ENCODE measurements around a stretch of chr10.

GRCh38 chr10:75712164-75712570, 280.7 kb downstream of the LRMDA start:
- CAGE, long polyA plus RNA, result no peak
- RRBS, result 58% methylated on average over 2 of the region's 18 CpGs

- CAGE, long polyA plus RNA, result no peak
- RRBS, result no CpG with 5 or more reads among the region's 10 CpGs
These were observed 304.0 kb downstream of the LRMDA start for GRCh38 chr10:75735254-75736090.

GRCh38 chr10:75817527-75818087, 386.2 kb downstream of the LRMDA start:
- CAGE, long polyA plus RNA, result no peak
- RRBS, result no CpG with 5 or more reads among the region's 3 CpGs

DNA sequence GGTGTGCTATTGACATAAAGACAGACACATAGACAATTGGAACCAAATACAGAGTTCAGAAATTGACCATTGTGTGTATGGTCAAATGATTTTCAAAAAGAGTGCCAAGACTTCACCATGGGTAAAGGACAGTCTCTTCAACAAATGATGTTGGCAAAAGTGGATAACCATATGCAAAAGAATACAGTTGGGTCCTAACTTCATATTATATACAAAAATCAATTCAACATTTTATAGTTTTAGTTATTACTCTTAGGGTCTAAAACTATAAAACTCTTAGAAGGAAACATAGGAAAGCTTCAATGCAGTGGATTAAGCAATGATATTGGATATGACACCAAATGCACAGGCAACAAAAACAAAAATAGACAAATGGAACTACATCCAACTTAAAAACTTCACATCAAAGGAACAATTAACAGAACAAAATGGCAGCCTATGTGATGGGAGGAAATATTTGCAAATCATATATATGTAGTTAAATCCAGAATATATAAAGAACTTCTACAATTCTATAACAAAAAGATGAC, 415.8 kb downstream of the LRMDA start:
- CAGE, long polyA plus RNA, result no peak

DNA sequence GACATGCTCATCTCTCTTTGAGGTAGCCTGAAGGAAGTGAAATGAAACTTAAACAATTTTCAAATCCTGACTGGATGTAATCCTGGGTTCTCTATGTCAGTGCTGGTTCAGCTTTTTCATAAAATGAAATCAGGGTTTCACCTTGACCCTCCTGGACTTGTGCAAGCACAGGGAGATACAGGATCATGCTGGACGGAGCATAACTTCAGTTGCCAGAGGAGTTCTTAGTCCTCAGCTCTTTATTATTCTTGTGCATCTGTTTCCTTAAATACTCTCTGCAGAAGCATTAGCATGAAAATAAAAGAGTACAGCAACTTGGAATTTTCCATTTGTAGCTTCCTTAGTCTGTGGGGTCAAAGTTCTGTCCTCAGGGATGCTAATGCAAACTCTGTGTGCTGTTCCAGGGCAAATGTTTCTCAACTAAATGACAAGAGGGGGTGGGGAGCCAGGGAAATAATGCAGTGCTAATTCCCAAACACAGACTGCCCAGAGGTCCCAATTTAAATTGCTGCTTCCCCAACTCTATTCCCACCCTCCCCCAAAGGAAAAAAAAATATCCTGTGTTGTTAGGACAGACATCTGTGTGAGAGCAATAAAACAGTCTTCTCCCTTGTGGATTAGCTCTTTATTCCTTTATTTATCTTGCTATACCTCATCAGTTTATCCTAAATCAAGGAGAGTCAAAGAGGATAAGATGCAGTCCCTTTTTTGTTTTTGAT, 904.9 kb downstream of the LRMDA start:
- CAGE, long polyA plus RNA, result no peak
- RRBS, result no CpG with 5 or more reads among the region's 1 CpG

GRCh38 chr10:76382398-76383008, 951.1 kb downstream of the LRMDA start:
- CAGE, long polyA plus RNA, result no peak
- RRBS, result no CpG with 5 or more reads among the region's 3 CpGs

- CAGE, long polyA plus RNA, result no peak
- RRBS, result no CpG with 5 or more reads among the region's 11 CpGs
These were observed 1012.9 kb downstream of the LRMDA start for GRCh38 chr10:76443970-76445043.

- CAGE, long polyA plus RNA, result no peak
- RRBS, result no CpG with 5 or more reads among the region's 14 CpGs
These were observed 858.3 kb downstream of the KCNMA1 start for GRCh38 chr10:76778957-76780099.

DNA sequence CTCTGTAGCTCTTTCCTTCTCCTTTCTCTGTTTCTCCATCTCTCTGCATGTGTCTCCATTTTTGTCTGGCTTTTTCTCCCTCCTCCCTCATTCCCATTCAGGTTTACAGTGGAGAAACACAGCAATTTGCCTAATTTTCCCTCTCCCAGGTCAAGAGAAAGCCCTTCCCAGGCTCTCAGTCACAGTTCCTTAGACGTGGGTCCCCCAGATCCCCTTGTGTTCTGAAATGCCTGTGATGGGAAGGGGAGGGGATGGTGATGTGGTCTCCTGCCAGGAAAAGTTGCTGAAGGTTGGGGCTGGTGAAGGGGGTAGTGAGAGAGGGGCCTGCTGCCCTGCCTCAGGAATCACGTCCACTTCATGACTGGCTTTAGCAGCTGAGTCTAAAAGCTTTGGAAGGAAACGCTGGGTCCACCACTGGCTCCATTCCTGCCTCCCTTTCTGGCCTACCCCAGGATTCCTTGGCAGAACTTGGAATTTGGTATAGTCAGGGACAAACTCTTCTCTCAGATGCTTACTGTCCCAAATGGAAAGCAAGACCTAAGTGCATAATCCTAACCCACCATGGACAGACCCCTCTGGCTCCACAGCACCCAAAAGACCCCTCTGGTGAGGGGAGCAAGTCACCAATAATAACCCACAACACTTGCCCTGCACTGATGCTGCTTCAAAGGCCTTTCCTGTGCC, 296.1 kb downstream of the KCNMA1 start:
- CAGE, long polyA plus RNA, result no peak
- RRBS, result no CpG with 5 or more reads among the region's 3 CpGs

- CAGE, long polyA plus RNA, result no peak
- RRBS, result no CpG with 5 or more reads among the region's 5 CpGs
These were observed 240.6 kb downstream of the KCNMA1 start for GRCh38 chr10:77396963-77397369.

GRCh38 chr10:77405586-77405987, 232.0 kb downstream of the KCNMA1 start:
- CAGE, long polyA plus RNA, result no peak
- RRBS, result no CpG with 5 or more reads among the region's 4 CpGs

DNA sequence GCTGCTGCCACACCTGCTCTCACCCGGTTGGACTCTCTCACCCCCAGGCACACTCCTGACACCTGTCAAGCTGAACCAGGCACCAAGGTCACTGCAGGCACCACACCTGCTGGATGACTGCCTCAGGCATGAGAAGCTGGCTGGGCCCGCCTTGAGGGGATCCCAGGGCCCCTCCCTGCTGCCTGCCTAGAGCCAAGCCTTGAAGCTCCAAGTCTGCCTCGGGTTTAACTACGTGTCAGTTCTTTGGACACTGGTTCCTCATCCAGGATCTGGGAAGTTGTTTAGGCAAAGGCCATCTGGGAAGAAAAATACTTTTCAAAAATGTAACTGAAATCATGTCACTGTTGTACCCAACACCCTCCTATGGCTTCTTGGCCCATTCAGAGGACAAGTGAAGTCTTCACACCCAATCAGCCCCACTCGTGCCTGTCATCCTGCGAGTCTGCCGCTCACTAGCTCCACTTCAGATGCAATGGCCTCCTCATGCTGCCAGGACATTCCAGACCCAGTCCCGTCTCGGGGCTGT, 227.3 kb downstream of the KCNMA1 start:
- CAGE, long polyA plus RNA, result no peak
- RRBS, result no CpG with 5 or more reads among the region's 9 CpGs

DNA sequence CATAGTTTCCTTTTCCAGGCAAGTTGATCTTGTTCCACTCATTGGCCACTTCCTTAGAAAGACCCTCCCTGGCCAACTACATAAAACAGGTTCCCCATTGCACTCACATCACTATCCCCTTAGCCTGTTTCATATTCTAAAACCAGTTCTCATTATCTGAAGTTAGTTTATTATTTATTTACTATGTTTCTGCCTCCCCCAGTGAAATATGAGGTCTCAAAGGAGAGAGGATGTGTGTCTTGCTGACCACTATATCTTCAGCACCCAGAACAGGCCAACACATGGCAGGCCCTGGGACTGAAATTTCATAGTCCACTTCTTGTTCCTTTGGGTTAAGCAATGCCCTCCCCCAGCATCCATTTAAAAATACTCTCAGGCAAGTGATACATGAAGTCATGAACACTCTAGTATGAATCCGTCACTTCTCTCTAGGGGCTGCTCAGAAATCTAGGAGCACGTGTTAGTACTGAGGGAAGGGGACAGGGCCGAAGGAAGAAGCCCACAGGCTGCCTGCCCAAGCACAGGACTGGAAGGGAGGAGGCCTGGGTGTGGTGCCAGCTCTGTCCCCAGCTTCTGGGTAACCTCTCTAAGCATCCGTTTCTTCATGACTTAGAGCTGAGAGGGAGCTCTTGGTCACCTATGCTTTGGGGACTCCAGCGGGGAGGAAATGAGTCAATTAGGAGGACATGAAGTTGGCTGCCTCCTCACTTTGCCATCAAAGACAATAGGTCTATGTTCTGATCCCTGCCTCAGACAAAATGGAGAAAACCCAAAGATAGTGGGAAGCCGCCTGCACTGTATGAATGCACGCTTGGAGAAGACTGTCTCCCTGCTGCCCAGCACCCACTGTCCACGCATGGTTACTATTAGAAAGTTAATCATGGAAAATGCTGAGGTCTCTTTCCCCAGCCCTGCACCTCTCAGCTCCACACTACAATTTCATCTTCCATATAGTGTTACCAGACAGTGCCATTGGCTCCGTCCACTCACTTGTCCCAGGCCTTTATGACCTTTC, 119.2 kb downstream of the KCNMA1 start:
- CAGE, long polyA plus RNA, result no peak
- RRBS, result no CpG with 5 or more reads among the region's 9 CpGs

DNA sequence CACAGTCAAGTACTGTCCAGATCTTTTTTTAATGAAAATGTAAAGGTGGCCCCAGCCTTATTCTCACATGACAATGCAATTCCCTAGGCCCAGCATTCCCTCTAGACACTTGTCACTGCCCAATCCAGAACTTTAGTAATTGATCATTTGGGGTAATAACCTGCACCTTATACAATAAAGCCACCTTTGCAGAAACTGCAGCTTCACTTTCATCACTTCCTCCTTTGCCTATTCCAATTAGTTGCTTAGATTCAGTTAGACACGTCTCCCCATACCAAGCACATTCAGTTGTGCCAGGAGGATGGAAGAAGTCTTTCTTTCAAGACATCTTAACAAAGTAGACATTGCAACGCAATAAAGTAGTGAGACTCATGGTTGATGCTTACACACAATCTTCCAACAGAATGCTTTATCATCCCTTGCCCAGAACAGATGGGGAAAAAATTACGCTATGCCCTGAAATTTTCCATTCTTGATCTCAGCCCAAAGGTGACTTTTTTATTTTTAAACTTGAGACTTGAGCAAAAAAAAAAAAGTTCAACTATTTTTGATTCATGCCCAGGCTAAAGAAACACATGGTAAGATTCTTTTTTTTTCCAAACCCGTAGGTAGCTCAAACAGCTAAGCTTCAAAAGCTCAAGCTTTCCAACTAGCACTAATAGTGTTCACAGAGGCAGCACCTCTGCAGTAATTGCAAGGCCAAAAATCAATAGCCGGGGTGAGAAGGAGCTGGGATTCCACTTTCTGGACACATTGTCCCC, 74.9 kb downstream of the KCNMA1 start:
- CAGE, long polyA plus RNA, result no peak
- RRBS, result no CpG with 5 or more reads among the region's 5 CpGs

- CAGE, long polyA plus RNA, result no peak
- RRBS, result no CpG with 5 or more reads among the region's 2 CpGs
These were observed 6.7 kb downstream of the DLG5 start for GRCh38 chr10:77919846-77920185.

DNA sequence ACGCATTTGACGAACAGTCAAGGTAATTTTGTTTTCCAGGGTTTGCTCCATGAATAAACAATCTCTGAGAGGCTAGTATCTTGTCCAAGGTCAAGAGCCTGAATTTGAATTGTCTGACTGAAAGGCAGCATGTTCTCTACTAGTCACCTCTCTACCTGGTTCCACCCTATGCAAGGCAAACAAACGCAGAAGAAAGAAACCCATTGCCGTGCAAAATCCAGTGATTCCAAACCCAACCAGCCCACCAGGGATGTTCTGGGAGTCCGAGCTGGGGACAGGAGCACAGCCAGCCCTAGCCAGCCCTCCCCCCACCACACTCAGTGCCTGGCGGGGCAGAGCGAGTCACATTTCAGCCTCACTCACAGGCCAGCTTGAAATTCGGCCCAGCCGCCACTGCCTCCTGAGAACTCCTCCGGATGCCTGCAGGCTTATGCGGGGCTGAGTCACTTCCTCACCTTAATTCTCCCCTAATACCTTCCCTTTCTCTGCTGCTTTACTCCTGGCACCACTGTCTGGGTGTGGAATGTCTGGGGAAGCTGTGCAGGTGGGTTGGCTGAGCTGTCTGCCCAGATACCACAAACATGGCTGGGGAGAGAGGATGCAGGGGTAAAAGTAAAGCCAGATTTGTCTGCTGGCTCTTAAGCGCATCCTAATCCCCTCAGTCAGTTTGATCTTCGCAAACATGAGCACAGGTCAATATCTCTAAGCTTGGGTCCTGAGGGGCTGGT, 22.6 kb upstream of the DLG5 start:
- CAGE, long polyA plus RNA, result no peak
- RRBS, result no CpG with 5 or more reads among the region's 13 CpGs

DNA sequence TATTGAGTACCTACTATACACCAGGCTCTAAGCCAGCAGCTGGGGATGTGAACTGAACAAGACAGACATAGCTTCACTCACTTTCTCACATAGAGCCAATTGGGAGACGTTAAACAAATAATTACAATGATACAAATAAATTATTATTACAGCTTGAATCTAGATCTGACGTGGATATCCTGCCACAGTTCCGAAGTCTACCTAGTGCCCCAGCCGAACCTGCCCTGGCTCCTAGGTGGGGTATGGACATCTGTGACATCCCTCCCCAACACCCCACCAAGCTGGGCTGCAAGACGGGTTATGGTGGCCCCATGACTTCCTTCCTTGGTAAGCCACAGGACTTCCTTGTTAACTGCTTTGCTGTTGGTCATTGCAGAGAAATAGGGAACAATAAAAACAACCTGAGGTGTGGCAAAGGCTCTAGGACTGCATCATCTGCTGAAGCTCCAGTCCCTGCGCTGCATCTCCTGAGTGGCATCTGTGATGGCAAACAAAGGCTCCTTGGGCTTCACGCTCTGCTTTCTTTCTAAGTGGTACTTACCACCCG, 216.5 kb downstream of the RPS24 start:
- CAGE, long polyA plus RNA, result no peak
- RRBS, result no CpG with 5 or more reads among the region's 8 CpGs

DNA sequence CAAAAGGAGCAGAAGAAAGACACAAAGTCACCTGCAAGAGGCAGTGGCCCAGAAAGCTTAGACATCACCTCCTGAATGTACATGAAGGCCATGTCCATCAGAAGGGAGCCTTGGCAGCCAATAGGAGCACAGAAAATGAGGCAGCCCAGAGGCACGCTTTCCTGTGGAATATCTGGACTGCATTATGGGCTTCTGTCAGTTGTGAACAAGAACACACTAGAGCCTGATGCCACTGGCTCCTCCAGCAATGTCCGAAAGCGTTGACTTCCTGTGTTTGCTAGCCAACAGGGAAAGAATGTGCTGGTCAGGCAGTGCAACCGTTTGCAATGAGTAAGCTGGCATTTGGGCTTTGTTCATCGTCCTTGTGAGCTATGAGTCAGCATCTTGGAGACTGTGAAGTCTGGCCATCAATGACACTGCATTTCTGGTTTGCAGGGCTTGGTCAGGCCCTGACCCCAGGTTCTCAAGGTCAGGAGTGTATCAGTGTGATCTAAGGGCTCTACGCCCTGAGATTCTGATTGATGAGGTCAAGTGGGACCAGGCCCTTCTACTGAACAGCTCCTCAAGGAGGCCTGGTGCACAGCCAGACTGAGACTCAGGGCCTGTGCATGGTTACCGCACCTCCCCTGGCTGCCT, 222.4 kb downstream of the RPS24 start:
- CAGE, long polyA plus RNA, result no peak
- RRBS, result no CpG with 5 or more reads among the region's 7 CpGs

DNA sequence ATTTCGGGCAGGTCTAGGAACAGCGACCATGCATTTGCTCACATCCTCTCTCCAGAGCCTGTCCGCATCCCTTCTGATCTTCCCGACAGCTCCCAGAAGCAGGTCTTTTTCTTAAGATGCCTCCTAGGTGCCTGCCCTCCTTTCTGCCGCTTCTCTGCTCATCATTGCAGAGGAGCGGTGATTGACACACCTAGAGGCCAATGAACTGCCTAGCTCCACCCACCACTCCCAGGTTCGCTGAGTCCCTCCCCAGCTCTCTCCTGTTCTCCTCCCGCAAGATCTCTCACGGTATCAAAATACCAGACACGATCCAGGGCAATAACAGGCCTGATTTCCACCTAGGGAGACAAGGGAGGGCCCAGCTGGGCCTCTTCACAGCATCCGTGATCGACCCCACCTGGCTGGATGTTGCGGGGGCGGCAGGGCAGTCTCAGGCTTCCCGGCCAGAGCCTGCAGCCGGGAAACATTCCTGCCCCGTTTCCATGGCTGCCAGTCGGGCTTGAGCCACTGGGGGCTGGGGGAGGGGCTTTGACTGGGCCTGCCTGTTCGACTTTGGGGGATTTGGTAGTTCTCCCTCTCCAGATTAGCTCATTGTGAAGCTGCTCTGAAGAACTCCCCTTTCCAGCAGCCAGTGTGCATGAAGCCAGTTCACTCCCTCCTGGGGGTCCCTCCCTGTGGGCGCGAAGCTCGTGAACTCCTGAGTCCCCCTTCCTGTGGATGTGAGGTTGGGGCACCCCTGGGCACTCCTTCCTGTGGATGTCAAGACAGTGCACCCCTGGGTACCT, 373.5 kb downstream of the RPS24 start:
- CAGE, long polyA plus RNA, result no peak
- RRBS, result no CpG with 5 or more reads among the region's 22 CpGs

- CAGE, long polyA plus RNA, result no peak
- RRBS, result no CpG with 5 or more reads among the region's 5 CpGs
These were observed 481.4 kb downstream of the RPS24 start for GRCh38 chr10:78515066-78515526.

All from mammary epithelial cell (primary cell).